NT2/D1 (cell line): ENCODE measurements around a stretch of chr9.

- RRBS, 2 experiments: no CpG with 5 or more reads among the region's 21 CpGs
Measured at GRCh38 chr9:35538287-35539336, 25.1 kb downstream of the FAM166B start.

- RRBS, 2 experiments: no CpG with 5 or more reads among the region's 29 CpGs
Measured at GRCh38 chr9:35645859-35646692, 4.7 kb downstream of the SIT1 start.

DNA sequence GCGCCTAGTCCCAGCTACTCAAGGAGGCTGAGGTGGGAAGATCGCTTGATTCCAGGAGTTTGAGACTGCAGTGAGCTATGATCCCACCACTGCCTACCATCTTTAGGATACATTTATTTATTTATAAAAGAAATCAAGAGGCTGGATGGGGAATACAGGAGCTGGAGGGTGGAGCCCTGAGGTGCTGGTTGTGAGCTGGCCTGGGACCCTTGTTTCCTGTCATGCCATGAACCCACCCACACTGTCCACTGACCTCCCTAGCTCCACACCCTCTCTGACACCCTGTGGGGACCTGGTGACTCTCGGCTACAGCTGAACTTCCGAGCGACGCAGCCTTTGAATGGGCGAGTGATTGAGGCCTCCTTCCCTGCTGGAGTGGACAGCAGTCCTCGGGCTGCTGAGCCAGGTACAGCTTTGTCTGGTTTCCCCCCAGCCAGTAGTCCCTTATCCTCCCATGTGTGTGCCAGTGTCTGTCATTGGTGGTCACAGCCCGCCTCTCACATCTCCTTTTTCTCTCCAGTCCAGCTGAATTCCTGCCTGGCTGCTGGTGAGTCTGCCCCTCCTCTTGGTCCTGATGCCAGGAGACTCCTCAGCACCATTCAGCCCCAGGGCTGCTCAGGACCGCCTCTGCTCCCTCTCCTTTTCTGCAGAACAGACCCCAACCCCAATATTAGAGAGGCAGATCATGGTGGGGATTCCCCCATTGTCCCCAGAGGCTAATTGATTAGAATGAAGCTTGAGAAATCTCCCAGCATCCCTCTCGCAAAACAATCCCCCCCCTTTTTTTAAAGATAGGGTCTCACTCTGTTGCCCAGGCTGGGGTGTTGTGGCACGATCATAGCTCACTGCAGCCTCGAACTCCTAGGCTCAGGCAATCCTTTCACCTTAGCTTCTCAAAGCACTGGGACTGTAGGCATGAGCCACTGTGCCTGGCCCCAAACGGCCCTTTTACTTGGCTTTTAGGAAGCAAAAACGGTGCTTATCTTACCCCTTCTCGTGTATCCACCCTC is 6.2 kb downstream of the CA9 start:
- RRBS, 2 experiments: no CpG with 5 or more reads among the region's 16 CpGs

- RRBS, 2 experiments: no CpG with 5 or more reads among the region's 10 CpGs
Measured at GRCh38 chr9:35681693-35682549, 7.8 kb downstream of the TPM2 start.

GRCh38 chr9:35697885-35698989 is 8.5 kb upstream of the TPM2 start:
- RRBS, 2 experiments: no CpG with 5 or more reads among the region's 19 CpGs

DNA sequence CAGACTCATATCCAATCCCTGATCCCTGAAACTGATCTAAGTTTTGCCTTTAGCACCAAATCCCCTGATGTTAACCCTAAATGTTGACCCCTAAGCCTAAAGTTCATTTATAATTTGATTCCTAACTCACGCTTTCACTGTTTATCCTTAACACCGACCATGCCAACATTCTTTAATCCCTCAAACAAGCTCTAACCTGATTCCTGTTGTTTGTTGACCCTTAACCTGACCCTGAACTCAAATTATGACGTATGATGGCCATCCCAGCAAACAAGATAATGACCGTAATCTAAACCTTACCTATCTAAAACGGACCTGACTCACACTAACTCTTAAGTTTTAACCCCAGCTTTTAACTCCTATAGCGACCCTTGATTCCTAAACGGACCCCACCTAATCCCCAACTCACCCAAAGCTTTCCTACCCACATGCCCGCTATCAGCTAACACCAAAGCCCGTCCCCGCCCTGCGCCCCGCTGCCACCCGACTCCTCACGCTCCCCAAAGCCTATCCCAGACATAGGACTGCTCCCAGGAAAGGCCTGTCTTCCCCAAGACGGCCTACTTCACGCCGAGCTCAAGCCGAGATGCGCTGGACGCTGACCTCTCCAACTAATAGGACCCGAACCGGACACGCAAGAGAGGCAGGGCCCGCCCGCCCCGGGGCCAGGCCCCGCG is 499 bp downstream of the TLN1 start:
- RRBS, 2 experiments: 2% methylated on average over 3 of the region's 28 CpGs

- RRBS, 2 experiments: no CpG with 5 or more reads among the region's 12 CpGs
Measured at GRCh38 chr9:35751019-35751798, 2.1 kb downstream of the RGP1 start.

DNA sequence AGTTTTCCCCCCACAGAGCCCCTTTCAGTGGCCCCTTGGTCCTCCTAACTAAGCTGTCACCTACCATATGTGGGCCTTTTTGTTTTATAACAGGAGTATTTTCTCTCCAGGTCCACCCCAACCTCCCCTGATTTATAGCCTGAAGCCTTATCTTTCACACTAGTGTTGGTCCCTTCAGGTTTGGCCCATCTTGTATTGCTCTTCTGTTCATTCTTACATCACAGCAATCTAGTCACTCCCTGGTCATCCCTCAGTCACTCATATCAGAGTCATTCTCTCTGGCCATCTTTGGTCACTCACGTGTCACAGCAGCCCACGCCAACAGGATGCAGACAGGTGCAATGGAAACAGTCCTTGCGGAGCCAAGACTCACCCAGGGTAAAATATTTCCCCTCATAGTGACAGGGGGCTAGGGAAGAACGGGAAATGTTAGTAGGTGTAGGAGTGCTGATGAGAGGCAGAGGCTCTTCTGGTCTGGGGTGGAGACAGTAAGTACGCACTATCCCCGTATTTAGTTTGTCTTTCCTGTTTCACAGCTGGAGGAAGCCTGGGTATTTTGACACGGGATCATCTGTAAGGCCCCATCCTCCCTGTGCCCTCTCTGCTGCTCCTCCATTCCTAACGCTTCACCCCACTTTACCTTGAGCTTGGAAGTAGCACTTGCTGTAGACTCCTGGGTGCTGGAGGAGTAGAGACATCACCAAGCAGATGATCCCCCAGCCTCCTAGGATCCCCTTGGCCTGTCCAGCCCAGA is 539 bp downstream of the MSMP start:
- RRBS, 2 experiments: no CpG with 5 or more reads among the region's 8 CpGs

DNA sequence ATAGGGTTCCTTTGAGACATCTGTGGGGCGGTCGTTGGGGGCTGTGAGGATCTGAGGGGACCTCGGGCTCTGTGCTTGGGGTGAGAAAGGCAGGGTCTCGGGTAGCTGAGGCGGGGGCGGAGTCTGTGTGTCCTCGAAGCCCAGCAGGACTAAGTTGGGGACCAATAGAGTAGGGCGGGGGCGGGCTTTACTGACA is 132 bp upstream of the TMEM8B start:
- RRBS, 2 experiments: no CpG with 5 or more reads among the region's 9 CpGs

- RRBS, 2 experiments: no CpG with 5 or more reads among the region's 4 CpGs
Measured at GRCh38 chr9:35848046-35848727, 19.2 kb downstream of the TMEM8B start.

- RRBS, 2 experiments: no CpG with 5 or more reads among the region's 8 CpGs
Measured at GRCh38 chr9:35908463-35909066, 725 bp upstream of the SPAAR start.

DNA sequence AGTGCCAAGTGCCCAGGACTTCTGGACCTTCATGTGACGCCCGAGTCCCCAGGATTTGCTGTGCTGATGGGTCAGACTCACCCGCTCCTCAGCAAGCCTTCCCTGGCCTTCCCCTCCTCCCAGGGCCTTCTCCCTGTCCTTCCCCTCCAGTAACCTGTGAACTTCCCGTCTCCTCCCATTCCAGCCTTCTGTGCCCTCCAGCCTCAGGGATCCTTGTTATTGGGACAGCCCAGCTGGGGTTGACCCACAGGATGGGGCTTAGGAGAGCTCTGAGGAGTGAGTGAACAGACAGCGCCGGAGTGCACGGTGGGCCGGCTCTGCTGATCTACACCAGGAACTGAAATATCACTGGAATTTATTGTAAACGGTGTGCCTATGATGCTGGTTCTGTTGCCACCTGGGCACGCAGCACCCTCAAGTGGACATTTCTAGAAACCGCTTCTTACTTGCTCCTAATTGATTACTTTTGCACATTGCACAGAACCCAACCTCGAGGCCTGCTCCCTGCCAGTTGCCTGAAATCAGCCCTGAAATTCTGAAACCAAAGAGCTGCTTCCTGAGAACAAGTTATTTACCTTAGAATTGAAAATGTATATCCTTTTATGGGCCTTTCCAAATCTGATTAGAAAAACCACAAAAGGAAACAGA is 1.5 kb downstream of the SPAAR start:
- RRBS, 2 experiments: no CpG with 5 or more reads among the region's 12 CpGs

- RRBS, 2 experiments: no CpG with 5 or more reads among the region's 6 CpGs
Measured at GRCh38 chr9:36092543-36092928, 44.0 kb upstream of the GLIPR2 start.

GRCh38 chr9:36141404-36141844 is 4.9 kb downstream of the GLIPR2 start:
- RRBS, 2 experiments: no CpG with 5 or more reads among the region's 9 CpGs

GRCh38 chr9:36165694-36166493 is 3.3 kb upstream of the CCIN start:
- RRBS, 2 experiments: 87 to 100% methylated on average over 1 of the region's 34 CpGs

DNA sequence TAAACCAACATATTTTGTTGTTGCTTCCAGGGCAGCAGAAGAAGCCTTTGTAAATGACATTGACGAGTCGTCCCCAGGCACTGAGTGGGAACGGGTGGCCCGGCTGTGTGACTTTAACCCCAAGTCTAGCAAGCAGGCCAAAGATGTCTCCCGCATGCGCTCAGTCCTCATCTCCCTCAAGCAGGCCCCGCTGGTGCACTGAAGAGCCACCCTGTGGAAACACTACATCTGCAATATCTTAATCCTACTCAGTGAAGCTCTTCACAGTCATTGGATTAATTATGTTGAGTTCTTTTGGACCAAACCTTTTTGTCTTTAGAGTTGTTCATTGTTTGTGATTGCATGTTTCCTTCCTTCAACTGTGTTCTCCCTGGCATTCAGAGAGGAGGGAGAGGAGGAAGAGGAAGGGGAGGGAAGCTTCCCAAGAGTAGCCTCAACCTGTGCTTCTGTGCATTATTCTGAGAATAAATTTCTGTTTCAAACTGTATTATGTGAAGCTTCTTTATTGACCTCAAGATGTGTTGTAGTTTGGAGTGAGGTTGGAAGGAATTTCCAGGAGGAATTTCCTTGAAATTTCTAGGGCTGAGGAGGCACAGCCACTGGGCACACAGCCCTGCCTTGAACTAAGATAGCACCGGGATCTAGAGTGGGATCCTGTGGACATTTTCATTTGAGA is 21.0 kb downstream of the CLTA start:
- RRBS, 2 experiments: no CpG with 5 or more reads among the region's 8 CpGs

- RRBS, 2 experiments: no CpG with 5 or more reads among the region's 7 CpGs
Measured at GRCh38 chr9:36306669-36307163, 48.5 kb upstream of the GNE start.

GRCh38 chr9:36902017-36902401 is 132.1 kb downstream of the PAX5 start:
- RRBS, 2 experiments: no CpG with 5 or more reads among the region's 4 CpGs

GRCh38 chr9:37031998-37032197 is 2.2 kb downstream of the PAX5 start:
- RRBS, 2 experiments: no CpG with 5 or more reads among the region's 3 CpGs

DNA sequence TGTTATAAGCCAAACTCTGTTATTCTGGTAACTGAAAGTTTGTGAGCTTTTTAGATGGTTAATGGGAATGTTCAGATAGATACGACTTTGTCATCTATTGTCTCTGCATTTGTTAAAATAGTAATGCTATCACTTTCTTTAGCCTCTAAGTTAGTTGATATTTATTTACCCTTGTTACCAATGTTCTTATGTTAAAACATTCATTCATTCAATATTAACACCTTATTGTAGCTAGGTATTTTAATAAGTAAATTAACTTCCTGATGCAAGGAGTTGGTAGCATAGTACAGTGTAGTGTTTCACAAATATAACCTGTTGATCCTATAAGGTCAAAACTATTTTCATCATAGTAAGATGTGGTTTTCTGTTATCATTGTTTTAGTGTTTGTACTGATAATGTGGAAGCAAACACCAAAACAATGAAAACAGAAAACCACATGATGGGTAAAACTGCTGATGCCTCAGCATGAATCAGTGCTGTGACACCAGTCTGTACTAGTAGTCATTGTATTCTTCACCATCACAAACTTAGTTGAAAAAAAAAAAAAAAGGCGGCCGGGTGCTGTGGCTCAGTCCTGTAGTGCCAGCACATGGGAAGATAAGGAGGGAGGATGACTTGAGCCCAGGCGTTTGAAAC is 36.4 kb downstream of the ZCCHC7 start:
- RRBS, 2 experiments: no CpG with 5 or more reads among the region's 4 CpGs